ENCODE data around the genes CSNKA2IP, GABRR3 and ST3GAL6.

DNA sequence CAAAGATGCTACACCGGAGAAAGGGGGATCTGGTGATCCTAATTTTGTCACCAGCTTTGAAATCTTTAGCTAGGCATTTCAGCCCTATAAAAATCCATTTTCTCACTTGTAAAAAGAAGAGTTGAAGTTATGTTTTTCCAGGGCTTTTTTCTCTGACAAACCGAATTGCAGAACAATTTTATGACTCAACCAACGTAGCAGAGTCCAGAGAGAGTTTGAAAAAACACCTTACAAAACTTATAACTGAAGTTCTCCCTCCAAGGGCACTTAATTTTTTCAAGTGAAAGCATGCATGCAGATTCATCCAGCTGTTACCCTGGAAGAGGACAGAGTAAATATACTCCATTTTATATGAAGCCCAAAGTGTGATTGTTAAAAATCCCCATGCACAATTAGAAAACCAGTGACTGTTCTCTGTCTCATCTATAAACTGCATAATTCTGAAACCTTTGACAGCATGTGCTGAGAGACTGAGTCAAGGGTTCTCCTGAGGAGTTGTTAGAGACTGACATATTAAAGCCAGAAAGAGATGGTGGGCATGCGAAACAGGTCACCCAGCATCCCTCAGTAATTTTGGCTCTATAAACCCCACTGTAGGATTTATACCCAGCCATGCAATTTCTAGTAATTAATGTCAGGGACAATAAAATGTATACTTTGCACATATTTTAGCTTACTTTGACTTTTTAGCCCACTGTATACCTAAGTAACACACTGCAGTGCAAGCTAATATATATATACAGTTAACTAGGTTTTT is 3.7 kb downstream of the VGLL3 start:
- PRO-cap, result no peak

GRCh38 chr3:87226593-87226962 is 531 bp upstream of the CHMP2B start:
- PRO-cap, result bidirectional peak, plus-strand start at chr3:87227022, minus-strand start at chr3:87226851

GRCh38 chr3:87733603-87734123 is 58.8 kb upstream of the HTR1F start:
- PRO-cap, result no peak

DNA sequence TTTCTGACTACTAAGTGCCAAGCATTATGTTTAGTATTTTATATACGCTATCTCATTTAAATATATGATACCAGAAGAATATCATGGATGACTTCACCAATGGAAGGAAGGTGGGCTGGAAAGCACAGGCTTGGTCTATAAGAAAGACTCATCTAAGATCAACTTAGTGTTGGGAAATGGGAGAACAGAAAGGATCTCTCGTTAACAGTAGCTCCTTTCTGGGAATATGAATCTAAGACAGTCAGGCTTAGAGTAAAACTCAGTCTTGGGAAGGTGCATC is 1.1 kb upstream of the HTR1F start:
- PRO-cap, result no peak

GRCh38 chr3:88338154-88338665 is at the start of gene CSNKA2IP:
CSNKA2IP (plus strand) TSS chr3:88338456.
- PRO-cap, result no peak

DNA sequence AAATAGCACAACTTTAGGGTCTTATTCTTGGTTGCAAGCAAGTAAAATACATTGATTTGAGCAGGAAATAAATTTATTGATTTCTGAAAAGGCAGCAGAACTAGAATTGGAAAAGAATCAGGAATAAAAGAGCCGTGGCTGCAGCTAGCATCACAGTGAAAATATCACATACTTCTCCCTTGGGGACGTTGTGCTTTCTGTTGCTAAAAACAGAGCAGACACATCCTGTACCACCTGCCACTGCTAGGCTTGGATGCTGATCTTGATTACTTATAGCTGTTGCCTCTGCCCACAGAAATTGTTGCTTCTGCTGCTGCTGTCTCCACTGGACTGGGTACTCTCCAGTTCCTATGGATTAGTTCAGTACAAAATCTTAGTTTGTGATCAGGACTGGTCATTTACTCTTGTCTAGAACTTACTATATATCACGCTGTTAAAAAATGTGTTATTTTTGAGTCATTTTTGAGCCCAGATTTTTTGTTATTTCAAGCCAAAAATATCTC is 95.3 kb downstream of the CSNKA2IP start:
- PRO-cap, result no peak

- PRO-cap, result no peak
Measured at GRCh38 chr3:93900737-93900957, 73.0 kb downstream of the PROS1 start.

- PRO-cap, result no peak
Measured at GRCh38 chr3:94003430-94004067, 23.6 kb downstream of the ARL13B start.

DNA sequence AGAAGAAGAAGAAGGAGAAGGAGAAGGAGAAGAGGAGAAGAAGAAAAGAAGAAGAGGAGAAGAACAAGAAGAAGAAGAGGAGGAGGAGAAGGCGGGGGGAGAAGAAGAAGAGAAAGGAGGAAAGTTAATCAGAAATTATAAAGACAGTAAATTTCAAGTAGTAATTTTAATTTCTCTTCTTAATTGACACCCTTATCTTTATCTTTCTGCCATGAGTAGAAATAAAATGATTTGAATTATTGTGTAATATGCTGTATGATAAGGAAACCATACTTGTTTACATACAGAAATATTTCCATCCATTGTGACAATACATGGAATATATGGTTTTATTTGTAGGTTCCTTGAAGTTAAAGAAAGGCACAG is 490.9 kb upstream of the EPHA6 start:
- PRO-cap, result no peak

DNA sequence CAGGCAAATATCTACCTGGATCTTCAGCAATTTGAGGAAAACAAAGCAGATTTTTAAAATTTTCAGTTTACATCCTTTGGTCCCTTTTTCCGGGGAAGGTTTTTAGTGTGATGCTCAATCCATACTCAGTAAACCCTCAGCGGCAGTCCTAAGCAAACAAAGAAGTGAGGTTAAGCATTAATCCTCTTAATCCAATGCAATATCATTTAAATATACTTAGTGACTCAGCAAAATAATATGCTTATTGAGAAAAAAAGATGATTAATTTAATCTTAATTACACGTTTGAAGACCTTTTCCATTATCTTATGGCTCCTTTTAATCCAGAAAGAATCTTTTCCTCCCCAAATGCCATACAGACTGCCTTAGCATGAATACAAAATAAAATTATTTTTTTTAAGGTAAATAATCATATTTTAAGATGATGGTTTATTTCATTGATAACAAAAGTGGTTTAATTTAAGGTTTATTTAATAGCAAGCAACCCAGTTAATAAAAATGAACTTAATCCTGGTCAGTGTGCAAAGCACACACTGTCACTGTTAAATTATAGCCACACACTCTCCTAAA is at the start of gene GABRR3:
Gene GABRR3, minus strand, starts transcription at position 141 of the 569 bp plus-strand sequence.
- PRO-cap, result no peak

- PRO-cap, result bidirectional peak, plus-strand start at chr3:98732288, minus-strand start at chr3:98732294; bidirectional peak, plus-strand start at chr3:98732504, minus-strand start at chr3:98732371
Measured at GRCh38 chr3:98731899-98733013, 30.9 kb upstream of the ST3GAL6 start.

- PRO-cap, result bidirectional peak, plus-strand start at chr3:98733222, minus-strand start at chr3:98733106; bidirectional peak, plus-strand start at chr3:98733282, minus-strand start at chr3:98733273
Measured at GRCh38 chr3:98733014-98733522, 30.1 kb upstream of the ST3GAL6 start.

DNA sequence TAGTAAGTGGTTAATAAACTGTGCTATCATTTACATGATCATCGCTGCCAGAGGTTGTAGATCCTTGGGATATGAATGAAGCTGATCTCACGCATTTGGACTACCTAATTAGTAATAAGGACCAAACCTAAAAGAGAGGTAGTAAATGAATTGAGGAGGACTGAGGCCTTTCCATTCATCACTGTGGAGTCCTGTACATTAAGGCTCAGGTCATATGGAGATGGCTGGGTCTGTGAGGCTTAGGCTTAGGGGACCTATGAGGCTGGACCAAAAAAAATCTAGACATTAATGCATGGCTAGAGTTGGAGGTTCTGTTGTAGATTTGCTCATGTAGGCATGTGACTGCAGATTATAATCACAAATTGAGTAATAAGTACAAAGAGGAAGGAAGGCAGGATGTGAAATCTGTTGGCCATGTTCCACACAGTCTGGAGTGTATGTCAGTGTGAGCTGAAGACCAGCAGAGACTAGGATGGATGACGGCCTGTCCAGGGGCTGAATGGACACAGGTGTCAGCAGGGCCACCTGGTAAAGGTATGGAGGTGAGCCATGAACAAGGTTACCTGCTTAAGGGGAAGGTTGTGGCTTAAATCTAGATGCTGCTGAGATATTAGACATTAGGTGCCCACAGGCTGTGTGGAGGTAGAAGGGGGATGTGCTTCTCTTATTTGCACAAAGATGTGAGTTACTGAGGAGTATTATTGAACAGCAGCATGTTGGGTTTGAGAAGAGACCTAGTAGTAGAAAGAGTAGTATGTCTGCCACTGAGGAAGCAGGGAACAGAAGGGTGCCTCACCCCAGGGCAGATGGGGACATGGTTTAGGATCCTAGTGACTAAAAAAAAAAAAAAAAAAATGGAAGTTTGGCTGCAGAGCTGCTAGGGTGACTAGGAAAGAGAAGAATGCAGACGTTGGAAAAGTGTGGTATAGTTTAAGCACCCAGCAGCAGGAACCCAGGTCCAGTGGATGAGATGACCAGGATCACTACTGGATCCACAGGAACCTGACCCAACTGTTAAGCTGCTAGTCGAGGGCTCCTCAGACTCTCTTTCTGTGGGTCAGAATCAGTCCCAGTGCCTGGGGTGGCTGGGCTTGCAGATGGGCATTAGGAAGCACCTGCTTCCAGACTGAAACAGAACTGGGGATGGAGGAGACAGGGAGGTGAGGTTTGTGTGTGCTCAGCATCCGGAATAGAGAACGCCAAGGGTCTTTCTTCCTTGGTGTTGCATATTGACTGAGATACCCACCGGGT is at the start of gene ST3GAL6:
Gene ST3GAL6, plus strand, starts transcription at position 443 of the 1,251 bp plus-strand sequence.
- PRO-cap, result unidirectional peak, plus-strand start at position 463 of the sequence

GRCh38 chr3:98980753-98981812 is 79.6 kb upstream of the DCBLD2 start:
- PRO-cap, result no peak

- PRO-cap, result no peak
Measured at GRCh38 chr3:99862869-99863736, 45.4 kb downstream of the CMSS1 start.

GRCh38 chr3:99869508-99870031 is 51.9 kb downstream of the CMSS1 start:
- PRO-cap, result bidirectional peak, plus-strand start at chr3:99869925, minus-strand start at chr3:99869664

GRCh38 chr3:99877818-99878470 is 60.3 kb downstream of the CMSS1 start:
- PRO-cap, result no peak

GRCh38 chr3:100073879-100074434 is 40.3 kb downstream of the FILIP1L start:
- PRO-cap, result bidirectional peak, plus-strand start at chr3:100074236, minus-strand start at chr3:100074092

DNA sequence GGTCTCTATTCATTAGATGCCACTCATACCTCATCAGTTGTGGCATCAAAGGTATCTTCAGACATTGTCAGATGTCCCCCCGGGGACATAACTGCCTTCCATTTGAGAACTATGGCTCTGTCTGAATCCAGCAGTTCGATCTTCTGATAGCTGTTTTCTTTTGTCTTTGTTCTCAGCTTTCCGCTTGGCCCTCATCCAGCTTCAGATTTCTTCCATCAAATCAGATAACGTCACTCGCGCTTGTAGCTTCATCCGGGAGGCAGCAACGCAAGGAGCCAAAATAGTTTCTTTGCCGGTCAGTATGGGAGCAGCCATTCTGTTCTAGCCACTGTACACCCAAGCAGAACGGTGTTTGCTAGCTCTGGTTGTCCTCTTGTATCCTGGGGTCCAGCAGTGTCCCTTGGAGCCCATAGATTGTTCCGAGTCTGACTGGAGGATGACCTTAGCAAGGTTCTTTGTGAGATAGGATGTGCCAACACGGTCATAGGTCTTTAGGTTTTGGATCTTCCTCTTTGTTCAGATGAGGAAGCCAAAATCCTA is 4.4 kb downstream of the NIT2 start:
- PRO-cap, result no peak

DNA sequence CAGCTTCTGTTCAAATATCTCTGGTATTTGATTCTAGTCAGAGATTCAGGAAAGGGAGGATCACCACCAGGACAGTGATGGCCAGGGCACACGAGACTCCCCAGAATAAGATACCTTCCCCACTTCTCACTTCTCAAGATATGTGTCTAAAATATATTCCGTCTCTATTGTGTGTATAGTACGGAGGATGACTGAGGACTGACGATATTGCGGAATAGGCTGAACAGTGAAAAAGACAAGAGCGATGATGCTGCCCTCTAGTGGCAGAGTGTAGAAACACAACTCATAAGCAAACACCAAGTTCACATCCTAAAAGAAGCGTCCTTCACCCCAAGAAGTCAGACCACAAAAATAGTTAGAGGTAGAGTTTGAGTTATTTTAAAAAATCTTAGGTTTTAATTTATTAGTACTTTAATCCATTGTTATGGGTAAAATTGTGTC is 18.9 kb upstream of the ADGRG7 start:
- PRO-cap, result no peak

All from fallopian tube (tissue), 1 donor.